Colic lymph node (tissue), 1 donor: ENCODE data around the genes TRIM27, OR2W1, OR12D3, MOG and HLA-G.

DNA sequence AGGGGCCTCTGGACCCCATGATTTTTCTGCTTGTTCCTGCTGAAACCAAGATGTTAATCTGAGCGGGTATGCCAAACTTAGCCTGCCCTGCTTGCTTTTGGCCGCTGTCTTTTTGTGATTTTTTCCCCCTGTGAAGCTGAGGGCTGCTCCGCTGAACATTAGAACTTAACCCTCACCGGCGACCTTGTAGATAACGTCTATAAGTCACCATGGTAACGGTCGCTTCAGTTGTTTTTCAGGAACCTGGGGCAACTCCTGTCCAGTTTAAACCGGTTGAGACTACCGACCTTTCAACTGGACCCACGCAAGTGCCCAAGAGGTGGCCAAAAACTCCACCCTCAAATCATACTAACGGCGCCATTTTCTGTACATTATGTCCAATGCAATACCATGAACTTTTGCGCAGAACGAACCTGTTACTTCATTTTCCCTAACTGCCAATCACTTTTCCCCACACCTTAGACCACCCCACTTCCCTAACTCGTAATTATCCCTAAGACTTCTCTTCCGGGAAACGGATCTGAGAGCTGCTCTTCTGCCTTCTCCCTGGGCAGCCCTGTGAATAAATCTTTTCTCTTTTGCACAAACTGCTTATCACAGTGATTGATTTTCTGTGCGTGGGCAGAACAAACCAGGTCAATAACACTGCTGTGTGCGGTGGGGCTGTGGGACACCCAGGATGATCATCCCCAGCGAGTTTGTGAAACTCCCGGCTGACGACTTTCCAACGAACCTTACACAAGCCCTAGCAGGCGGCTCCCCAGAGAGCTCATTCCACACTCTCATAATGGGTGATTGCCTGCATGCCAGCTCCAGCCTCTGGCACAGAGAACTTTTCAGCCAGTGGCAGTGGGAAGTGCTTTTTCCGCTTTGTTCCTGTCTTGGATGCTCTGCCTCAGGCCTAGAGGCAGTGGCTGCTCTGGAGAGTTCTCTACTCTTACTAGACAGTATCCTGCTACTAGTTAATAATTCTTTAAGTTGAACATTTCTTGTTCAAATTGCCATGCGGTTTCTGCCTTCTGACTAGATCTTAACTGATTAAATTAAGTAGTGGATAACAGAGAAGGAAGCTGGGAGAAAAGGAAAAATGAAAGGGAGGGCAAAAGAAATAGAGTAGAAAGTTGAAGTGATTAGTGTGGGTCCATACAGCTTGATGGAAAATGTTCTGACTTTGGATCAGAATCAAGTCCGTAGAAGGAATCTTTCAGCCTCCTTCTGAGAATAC lies 28.6 kb downstream of the GPX5 start:
- PRO-cap, result no peak

DNA sequence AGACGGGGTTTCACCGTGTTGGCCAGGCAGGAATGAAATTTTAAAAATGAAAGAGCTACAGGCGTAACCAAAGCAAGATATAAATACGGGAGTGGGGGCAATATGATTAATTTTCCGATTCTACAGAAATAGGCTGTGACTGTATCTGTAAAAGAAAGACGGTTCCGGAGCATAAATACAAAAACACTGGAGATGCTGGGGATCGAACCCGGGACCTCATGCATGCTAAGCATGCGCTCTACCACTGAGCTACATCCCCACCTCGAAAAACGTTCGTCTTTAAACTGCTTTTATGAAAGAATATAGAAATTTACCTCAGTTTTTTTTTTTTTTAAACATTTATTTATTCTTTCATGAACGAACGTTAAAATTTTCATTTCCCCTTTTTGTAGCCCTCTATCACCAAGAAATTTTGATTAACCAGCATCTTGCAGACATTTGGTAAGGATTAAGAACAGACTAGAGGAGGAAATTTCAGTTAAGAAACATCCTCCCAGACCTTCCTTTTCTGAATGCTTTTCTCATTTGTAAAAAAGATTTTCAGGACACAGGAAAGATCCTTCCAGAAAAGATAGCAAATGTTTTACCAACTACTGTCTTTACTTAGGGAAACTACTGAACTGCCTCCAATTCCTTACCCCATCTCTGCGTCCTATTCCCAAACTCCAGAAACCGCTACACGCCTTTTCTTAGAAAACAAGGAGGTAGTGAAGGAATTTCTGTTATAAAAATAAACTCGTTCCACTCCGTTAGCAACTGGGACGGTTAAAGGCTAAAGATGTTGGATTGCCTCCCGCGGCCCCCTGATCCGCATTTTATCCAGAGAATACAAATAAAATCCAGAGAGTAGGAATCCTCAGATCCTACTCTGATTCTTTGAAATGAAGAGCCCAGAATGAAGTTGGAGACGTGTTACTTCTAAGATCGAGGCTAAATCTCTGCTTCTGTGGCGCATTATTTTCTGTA lies 71.2 kb upstream of the SCAND3 start:
- PRO-cap, result unidirectional peak, minus-strand start at position 264 of the sequence

DNA sequence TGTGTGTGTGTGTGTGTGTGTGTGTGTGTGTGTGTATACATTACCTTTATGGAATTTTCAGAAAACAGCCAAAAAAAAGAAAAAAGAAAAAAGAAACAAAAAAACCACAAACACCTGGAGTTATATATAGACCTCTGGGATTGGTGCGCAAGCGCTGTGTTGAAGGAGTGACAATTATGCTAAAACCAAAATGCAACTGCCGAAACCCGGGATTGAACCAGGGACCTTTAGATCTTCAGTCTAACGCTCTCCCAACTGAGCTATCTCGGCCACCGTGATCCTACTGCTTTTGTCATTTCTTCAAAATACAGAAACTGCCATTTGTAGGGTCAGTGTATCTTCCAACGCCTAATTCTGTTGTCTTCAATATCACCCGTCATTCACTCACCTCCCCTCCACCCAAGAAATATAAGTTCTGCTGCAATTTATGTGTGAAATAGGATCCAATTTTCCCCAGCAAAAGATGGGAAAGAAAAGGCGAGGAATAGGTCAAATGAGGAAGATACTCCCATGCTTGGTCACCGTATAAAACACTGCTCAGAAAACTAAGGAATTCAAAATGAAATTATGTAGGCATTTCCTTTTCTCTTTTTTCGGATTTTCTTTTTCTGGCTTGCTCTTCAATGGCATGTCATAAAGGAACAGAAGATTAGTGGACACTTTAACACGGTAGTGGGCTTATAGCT lies 116.0 kb downstream of the TRIM27 start:
- PRO-cap, result no peak

GRCh38 chr6:28865965-28866180 lies 57.9 kb downstream of the TRIM27 start:
- PRO-cap, result no peak

DNA sequence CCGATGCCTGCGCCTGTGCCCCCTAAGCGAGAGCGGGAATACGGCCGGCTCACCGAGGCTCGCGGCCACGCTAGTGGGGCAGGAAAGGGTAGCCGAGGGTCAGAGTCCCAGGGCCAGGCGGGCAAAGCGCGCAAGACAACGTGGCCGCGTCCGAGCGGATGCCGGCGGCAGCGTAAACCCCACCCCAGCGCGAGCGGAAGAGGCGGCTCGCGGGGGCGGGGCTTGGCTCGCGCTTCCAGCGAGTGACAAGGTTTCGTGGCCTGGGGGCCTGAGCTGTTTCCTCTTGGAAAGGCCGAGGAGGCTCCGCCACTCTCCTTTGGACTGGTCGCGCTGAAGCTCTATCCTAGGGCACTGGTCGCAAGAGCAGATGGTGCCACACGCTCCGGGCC lies at the start of gene TRIM27:
TRIM27 (minus strand) TSS at position 174 of the 389 bp plus-strand sequence.
- PRO-cap, result bidirectional peak, plus-strand start at position 252 of the sequence, minus-strand start at position 174 of the sequence

- PRO-cap, result unidirectional peak, minus-strand start at chr6:28941387; unidirectional peak, minus-strand start at chr6:28941494
Observed at GRCh38 chr6:28941206-28941978, 17.6 kb upstream of the TRIM27 start.

- PRO-cap, result no peak
Observed at GRCh38 chr6:28960874-28961587, 37.2 kb upstream of the TRIM27 start.

DNA sequence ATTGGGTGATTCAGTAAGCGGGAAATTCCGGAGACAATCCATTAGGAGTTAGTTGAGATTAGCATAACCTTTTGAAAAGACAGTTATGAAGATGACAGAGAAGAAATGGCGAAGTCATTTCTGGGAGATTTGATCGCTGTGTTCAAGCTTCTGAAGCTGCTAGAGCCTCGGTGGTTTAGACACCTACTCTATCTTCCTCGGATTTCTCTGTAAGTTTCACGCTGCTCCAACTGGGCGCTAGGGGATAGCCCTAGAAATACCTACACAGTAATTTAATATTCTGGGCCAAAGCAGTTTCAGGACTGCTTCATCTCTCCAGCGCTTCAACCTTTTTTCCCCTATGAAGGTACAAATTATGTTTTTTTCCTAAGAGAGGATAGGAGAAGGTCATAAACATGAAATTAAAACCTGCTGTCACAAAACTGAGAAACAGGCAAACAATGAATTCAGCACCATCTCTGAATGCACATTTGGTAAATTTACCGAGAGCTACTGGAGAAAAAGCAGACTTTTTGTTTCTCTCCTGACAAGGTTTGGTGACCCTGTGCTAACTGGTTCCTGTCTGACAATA lies 22.5 kb downstream of the ZNF311 start:
- PRO-cap, result no peak

GRCh38 chr6:29045051-29045394 lies at the start of gene OR2W1:
Gene OR2W1, minus strand, starts transcription at chr6:29045175.
- PRO-cap, result no peak

GRCh38 chr6:29375183-29375739 lies at the start of gene OR12D3:
Gene OR12D3, minus strand, starts transcription at chr6:29375291.
- PRO-cap, result no peak

- PRO-cap, result no peak
Observed at GRCh38 chr6:29656875-29657222, at the start of gene MOG. Gene MOG, plus strand, starts transcription at chr6:29657092.

DNA sequence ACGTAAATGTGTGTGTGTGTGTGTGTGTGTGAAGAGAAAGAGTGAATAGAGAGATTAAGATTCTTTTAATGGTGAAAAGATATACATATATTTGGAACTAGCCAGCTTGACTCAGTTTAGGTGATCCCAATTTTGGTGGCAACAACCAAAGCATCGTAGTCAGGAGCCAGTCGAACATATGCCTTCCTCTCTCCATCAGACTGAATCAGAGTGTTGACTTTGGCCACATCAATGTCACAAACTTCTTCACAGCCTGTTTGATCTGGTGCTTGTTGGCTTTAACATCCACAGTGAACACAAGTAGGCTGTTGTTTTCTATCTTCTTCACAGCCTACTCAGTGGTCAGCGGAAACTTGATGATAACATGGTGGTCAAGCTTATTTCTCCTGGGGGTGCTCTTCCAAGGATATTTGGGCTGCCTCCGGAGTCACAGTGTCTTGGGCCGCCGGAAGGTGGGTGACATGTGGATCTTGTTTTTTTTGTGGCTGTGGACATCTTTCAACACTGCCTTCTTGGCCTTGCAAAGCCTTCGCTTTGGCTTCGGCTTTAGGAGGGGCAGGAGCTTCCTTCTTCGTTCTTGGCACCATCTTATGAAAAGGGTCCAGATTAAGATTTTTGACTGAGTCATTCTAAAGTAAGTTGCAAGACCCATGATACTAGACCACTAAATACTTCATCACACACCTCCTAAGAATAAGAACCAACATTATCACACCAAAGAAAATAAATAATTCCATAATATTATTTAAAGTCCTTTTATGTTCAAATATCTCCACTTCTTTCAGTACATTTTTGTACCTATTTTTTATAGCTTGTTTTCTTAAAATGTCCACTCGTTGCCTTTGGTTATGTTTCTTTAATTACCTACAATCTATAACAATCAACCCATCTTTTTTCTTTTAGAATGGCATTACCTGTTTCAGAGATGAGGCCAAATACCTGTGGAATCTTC lies 3.6 kb downstream of the HLA-F start:
- PRO-cap, result bidirectional peak, plus-strand start at position 470 of the sequence, minus-strand start at position 202 of the sequence

- PRO-cap, result no peak
Observed at GRCh38 chr6:29727609-29728424, 4.6 kb downstream of the HLA-F start.

GRCh38 chr6:29748219-29748873 lies 25.1 kb downstream of the HLA-F start:
- PRO-cap, result no peak

DNA sequence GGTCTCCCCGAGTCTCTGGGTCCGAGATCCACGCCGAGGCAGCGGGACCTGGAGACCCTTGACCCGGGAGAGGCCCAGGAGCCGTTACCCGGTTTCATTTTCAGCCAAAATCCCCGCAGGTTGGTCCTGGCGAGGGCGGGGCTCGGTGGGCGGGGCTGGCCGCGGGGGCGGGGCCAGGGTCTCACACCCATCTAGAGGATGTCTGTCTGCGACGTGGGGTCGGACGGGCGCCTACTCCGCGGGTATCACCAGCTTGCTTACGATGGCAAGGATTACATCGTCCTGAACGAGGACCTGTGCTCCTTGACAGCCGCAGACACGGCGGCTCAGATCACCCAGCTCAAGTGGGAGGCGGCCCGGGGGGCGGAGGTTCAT lies 34.9 kb upstream of the HLA-G start:
- PRO-cap, result unidirectional peak, minus-strand start at position 122 of the sequence

DNA sequence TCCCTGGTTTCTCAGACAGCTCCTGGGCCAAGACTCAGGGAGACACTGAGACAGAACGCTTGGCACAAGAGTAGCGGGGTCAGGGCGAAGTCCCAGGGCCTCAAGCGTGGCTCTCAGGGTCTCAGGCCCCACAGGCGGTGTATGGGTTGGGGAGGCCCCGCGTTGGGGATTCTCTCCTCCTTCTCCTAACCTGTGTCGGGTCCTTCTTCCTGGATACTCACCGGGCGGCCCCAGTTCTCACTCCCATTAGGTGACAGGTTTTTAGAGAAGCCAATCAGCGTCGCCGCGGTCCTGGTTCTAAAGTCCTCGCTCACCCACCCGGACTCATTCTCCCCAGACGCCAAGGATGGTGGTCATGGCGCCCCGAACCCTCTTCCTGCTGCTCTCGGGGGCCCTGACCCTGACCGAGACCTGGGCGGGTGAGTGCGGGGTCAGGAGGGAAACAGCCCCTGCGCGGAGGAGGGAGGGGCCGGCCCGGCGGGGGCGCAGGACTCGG lies at the start of gene HLA-G:
HLA-G (plus strand) TSS at position 327 of the 496 bp plus-strand sequence.
- PRO-cap, result no peak

DNA sequence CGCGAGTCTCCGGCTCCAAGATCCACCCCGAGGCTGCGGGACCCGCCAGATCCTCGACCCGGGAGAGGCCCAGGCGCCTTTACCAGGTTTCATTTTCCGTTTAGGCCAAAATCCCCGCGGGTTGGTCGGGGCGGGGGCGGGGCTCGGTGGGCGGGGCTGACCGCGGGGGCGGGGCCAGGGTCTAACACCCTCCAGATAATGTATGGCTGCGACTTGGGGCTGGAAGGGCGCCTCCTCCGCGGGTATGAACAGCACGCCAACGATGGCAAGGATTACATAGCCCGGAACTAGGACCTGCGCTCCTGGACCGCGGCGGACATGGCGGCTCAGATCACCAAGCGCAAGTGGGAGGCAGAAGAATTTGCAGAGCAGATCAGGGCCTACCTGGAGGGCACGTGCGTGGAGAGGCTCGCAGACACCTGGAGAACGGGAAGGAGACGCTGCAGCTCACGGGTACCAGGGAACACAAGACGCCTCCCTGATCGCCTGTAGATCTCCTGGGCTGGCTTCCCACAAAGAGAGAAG lies 15.3 kb upstream of the HLA-A start:
- PRO-cap, result bidirectional peak, plus-strand start at position 277 of the sequence, minus-strand start at position 55 of the sequence

GRCh38 chr6:29976525-29977675 lies 34.6 kb downstream of the HLA-A start:
- PRO-cap, result bidirectional peak, plus-strand start at chr6:29976699, minus-strand start at chr6:29976672; bidirectional peak, plus-strand start at chr6:29976727, minus-strand start at chr6:29976745; bidirectional peak, plus-strand start at chr6:29977101, minus-strand start at chr6:29977018; unidirectional peak, minus-strand start at chr6:29977320

GRCh38 chr6:30006189-30007075 lies 54.6 kb upstream of the POLR1H start:
- PRO-cap, result unidirectional peak, minus-strand start at chr6:30007025

DNA sequence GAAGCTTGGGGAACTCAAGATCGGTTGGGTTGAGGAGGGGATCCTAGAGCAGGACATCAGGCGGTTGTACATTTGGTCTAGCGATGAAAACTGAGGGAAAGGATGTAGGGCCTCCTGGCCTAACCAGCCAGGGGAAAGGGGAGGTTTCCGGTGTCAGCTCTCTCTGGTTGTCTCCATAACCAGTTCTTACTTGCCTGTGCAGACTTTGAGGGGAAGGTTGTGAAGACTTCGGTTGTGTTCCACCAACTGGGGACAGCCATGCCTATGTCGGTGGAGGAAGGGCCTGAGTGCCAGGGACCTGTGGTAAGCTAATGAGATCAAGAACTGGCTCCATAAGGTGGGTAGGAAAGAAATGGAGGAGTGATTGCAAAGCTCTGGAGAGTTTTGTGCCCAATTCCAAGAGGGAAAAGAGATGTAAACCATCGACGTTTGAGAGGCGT lies 670 bp downstream of the POLR1H start:
- PRO-cap, result bidirectional peak, plus-strand start at position 208 of the sequence, minus-strand start at position 165 of the sequence